Skeletal muscle tissue (tissue), 7 donors: ENCODE measurements around a stretch of chr12.

DNA sequence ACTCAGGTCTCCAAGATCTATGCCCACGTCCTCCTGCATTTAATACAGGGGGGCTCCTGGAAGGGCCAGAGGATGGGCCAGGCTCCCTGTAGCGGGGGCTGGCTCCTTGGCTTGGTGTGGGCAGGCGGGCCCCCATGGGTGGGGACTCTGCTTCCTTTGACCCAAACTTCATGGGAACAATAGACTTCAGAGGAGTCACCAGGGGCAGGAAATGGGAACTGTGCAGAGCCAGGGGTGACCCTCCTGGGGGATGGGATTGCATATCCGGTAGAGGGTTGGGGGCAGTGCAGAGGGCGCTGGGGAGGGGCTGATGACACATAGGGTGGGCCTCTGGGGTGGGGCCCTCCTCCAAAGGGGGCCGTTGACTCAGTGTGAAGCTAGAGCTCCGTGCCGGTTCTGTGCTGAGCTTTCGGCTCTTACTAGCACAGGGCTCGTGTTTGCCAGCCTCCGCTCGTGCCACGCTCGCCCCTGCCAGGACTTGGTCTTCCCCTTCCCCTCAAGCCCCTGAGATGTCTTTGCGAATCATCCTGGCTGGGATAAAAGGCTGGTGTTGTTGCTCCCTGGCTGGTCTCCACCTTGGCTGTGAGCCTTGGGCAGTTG, 4.7 kb downstream of the TEAD4 start:
- PRO-cap, 3 experiments: peak in 2 of 3 experiments; most common plus-strand start position 372 of the sequence (in 1); most common minus-strand start position 181 of the sequence (in 1)
- RAMPAGE, long total RNA: no peak
- RRBS, 2 experiments: 4 to 13% methylated on average over 3 to 5 of the region's 15 CpGs

GRCh38 chr12:2992682-2993113, 33.5 kb downstream of the TEAD4 start:
- PRO-cap, 3 experiments: peak in 1 of 3 experiments; most common plus-strand start chr12:2992996 (in 1); most common minus-strand start chr12:2992869 (in 1)
- RAMPAGE, long total RNA: no peak
- RRBS, 2 experiments: no CpG with 5 or more reads among the region's 8 CpGs

GRCh38 chr12:3032648-3033192, 44.5 kb upstream of the TSPAN9 start:
- PRO-cap, 3 experiments: peak in 1 of 3 experiments; most common plus-strand start chr12:3032800 (in 1); most common minus-strand start chr12:3032801 (in 1)
- RAMPAGE, long total RNA: no peak
- RRBS, 2 experiments: 4 to 21% methylated on average over 3 to 9 of the region's 19 CpGs

DNA sequence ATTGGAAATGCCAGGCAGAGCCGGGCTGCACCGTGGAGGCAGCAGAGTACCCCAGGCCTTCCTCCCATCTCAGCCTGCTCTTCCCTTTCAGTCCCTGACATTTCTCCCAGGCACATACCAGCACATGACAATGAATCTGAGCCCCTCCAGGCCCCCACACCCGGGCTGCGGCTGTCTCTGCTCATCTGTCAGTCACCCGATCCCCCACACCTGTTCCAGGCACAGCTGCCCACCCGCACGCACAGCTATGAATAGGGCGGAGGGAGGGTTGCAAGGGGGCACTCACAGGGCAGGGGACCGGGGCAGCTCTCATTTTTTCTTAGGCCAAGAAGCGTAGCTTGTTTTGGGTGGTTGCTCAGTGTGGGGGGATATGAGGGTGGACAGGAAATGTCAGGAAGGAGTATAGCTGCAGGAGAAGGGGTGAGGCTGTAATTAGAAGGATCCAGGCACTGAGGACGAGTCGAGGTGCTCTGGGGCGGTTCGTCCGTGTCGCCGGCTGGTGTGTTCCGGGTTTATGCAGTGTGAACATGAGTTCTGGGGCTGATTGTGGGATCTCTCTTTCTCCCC, 43.6 kb upstream of the TSPAN9 start:
- PRO-cap, 3 experiments: peak in 1 of 3 experiments; most common plus-strand start position 277 of the sequence (in 1); most common minus-strand start position 106 of the sequence (in 1)
- RAMPAGE, long total RNA: no peak
- RRBS, 2 experiments: 10 to 14% methylated on average over 2 to 5 of the region's 18 CpGs

- PRO-cap, 3 experiments: no peak in any of the 3 experiments
- RAMPAGE, long total RNA: no peak
- RRBS, 2 experiments: no CpG with 5 or more reads among the region's 5 CpGs
These were observed 35.6 kb upstream of the TSPAN9 start for GRCh38 chr12:3041564-3041978.

DNA sequence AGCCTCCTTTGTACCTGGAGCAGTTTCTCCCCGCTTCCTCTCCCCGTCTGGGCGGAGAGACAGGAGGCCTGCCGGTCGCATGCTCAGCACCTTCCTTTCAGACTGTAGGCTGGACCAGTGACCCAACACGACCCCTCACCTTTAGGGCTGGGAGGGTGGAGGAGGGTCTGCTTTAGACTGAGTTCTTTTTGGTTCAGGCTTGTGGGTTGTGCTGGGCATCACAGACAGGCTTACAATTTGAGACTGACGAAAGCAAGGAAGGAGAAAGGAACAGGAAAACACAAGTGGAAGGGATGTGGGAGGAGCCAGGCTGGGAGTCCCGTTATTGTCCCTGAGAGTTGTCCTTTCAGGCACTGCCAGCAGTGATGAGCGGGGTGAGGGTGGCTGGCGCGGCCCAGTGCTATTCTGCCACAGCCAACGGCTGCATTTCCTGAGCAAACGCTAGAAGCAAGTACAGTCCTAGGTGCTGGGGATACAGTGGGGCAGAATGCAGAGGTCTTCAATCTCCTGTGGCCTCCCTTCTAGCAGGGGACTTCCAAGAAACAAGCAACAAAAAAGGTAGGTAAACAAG, 29.3 kb upstream of the TSPAN9 start:
- PRO-cap, 3 experiments: no peak in any of the 3 experiments
- RAMPAGE, long total RNA: no peak
- RRBS, 2 experiments: no CpG with 5 or more reads among the region's 13 CpGs

- PRO-cap, 3 experiments: no peak in any of the 3 experiments
- RAMPAGE, long total RNA: no peak
- RRBS, 2 experiments: 49 to 60% methylated on average over 4 of the region's 23 CpGs
These were observed 20.2 kb downstream of the TSPAN9 start for GRCh38 chr12:3096899-3098344.

DNA sequence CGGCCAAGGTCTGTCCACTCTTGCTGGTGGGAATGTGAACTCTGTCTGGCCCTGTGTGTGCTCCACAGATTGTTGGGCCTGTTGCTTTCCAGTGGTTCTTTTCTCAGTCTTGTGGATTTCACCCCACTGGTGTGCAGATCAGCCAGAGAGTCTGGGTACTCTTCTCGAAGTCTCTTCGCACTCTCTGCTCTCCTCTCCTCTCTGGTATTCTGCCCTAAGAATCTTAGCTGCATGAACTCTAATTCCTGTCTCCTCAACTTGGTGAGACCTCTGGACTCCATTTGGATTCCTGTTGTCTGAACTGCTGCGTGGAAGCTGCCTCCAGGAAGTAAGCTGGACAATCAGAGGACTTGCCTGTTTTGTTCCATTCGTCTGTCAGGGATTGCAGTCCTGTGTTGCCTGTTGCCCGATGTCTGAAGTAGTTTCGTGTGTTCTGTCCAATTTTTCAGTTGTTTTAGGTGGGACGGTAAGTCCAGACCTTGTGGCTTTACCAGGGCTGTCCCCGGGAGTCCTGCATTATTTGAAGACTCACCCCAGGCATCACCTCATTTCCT, 23.0 kb downstream of the TSPAN9 start:
- PRO-cap, 3 experiments: no peak in any of the 3 experiments
- RAMPAGE, long total RNA: no peak
- RRBS, 2 experiments: no CpG with 5 or more reads among the region's 9 CpGs

- PRO-cap, 3 experiments: no peak in any of the 3 experiments
- RAMPAGE, long total RNA: no peak
- RRBS, 2 experiments: no CpG with 5 or more reads among the region's 7 CpGs
These were observed 45.8 kb downstream of the TSPAN9 start for GRCh38 chr12:3122970-3123401.

DNA sequence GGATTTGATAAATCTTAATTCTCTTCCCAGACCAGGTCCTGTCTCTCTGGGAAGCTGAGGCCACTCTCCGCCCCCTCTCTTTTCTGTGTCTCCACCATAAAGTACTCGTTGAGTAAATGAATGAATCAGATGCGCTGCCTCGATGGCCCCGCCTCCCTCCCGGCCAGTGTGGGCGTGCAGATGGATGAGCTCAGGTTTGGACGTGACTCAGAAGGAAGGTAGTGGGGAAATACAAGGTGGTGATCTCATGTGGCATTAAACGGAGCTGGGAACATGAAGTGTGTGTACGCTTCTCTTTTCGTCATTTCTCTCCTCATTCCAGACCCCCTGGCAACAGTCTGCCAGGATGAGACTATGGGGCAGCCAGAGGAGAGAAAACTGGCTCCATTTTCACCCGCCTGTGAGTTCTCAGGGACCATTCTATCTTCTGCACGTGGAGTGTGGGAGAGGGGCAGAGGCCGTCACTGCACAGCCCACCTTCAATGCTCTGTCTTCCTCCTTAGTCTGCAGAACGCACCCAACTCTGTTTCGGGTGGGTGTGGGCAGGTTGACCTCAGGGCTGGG, 91.6 kb downstream of the TSPAN9 start:
- PRO-cap, 3 experiments: no peak in any of the 3 experiments
- RAMPAGE, long total RNA: no peak
- RRBS, 2 experiments: no CpG with 5 or more reads among the region's 16 CpGs

GRCh38 chr12:3202615-3203456, 125.7 kb downstream of the TSPAN9 start:
- PRO-cap, 3 experiments: no peak in any of the 3 experiments
- RAMPAGE, long total RNA: no peak
- RRBS, 2 experiments: no CpG with 5 or more reads among the region's 9 CpGs

DNA sequence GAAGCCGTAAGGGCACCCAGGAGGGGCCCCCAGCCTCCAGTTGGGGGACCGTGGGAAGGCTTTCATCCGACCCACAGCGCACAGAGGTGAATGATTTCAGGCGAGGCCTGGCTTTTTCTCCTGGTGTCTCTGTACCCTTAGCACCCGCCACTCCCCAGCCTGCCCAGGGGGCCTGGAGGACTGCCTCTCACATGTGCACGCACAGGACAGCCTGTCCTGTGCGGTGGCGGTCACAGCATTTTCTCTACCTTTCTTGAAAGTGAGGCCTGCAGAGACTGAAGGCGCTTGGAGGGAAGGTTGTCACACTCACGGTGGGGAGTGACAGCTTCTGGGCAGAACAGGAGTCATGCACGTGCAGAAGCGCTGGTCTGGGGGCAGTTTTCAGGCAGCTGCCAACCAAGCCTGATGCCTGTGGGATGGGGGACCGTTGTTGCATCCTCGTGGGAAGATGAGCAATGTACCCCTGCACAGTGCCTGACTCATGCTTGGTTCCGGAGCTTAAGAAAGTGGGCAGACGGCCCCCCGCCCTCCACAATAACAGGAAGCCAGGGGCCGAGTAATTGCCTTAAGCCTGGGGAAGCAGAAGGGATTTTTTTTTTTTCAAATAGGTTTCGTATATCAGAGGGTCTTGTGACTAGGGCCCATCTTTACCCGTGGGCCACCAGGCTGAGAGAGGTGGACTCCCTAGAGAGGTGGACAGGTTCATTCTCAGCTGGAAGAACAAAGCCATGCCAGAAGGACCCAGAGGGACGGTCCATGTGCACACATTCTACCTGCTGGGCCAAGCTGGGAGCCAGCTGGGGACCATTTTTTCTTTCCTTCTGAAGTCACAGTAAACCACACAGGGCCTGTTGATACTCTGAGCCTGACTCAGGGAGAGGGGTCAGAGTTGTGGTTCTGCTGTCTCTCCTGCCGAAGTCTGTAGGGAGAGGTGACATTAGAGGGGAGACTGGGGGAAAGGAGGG, 148.3 kb downstream of the TSPAN9 start:
- PRO-cap, 3 experiments: no peak in any of the 3 experiments
- RAMPAGE, long total RNA: no peak
- RRBS, 2 experiments: no CpG with 5 or more reads among the region's 23 CpGs

GRCh38 chr12:3230790-3231195, 153.6 kb downstream of the TSPAN9 start:
- PRO-cap, 3 experiments: no peak in any of the 3 experiments
- RAMPAGE, long total RNA: no peak
- RRBS, 2 experiments: no CpG with 5 or more reads among the region's 11 CpGs

DNA sequence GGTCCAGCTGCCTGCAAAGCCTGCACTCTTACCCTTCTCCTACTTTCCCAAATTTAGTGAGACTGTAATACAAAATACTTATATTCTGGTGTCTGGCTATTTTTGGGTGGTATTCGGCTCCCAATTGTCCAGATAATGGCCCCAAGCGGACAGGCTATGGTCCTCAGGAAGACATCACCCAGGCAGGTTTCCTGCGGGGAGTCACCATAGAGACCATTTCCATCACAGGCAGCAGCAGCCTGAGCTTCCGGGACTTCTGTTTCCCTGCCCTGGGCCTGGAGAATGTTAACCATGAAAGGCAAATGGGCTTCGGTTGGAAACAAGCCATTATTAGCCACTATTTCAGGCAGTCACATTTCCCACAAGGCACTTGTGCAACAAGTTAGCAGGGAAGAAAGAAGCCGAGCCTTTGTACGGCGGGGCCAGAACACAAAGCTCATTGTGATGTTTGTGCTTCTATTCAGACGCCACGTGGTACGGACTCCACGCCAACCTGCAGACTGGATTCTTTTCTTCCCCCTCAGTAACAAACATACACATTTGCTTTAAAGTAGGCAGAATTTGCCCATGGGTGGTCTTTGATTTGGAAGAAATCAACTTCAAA, 154.5 kb upstream of the PRMT8 start:
- PRO-cap, 3 experiments: no peak in any of the 3 experiments
- RAMPAGE, long total RNA: no peak
- RRBS, 2 experiments: no CpG with 5 or more reads among the region's 12 CpGs

DNA sequence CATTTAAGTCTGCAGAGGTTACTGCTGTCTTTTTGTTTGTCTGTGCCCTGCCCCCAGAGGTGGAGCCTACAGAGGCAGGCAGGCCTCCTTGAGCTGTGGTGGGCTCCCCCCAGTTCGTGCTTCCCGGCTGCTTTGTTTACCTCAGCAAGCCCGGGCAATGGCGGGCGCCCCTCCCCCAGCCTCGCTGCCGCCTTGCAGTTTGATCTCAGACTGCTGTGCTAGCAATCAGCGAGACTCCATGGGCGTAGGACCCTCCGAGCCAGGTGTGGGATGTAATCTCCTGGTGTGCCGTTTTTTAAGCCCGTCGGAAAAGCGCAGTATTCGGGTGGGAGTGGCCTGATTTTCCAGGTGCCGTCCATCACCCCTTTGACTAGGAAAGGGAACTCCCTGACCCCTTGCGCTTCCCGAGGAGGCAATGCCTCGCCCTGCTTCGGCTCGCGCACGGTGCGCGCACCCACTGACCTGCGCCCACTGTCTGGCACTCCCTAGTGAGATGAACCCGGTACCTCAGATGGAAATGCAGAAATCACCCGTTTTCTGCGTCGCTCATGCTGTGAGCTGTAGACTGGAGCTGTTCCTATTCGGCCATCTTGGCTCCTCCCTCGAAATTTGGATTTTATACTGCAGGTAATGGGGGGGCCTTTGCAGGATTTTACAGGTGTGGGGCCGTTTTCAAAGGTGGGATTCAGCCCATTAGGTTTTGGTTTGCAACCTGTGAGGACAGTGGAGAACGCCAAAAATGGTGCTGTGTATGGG, 93.2 kb upstream of the PRMT8 start:
- PRO-cap, 3 experiments: no peak in any of the 3 experiments
- RAMPAGE, long total RNA: no peak
- RRBS, 2 experiments: no CpG with 5 or more reads among the region's 34 CpGs

- PRO-cap, 3 experiments: no peak in any of the 3 experiments
- RAMPAGE, long total RNA: no peak
- RRBS, 2 experiments: no CpG with 5 or more reads among the region's 10 CpGs
These were observed 58.8 kb upstream of the PRMT8 start for GRCh38 chr12:3431994-3432757.

GRCh38 chr12:3717933-3718642, 34.8 kb downstream of the CRACR2A start:
- PRO-cap, 3 experiments: no peak in any of the 3 experiments
- RAMPAGE, long total RNA: no peak
- RRBS, 2 experiments: no CpG with 5 or more reads among the region's 5 CpGs

- PRO-cap, 3 experiments: no peak in any of the 3 experiments
- RAMPAGE, long total RNA: no peak
- RRBS, 2 experiments: no CpG with 5 or more reads among the region's 9 CpGs
These were observed 5.5 kb downstream of the CRACR2A start for GRCh38 chr12:3747317-3747975.

- PRO-cap, 3 experiments: no peak in any of the 3 experiments
- RAMPAGE, long total RNA: no peak
- RRBS, 2 experiments: no CpG with 5 or more reads among the region's 4 CpGs
These were observed 7.1 kb downstream of the PARP11 start for GRCh38 chr12:3865933-3866732.

DNA sequence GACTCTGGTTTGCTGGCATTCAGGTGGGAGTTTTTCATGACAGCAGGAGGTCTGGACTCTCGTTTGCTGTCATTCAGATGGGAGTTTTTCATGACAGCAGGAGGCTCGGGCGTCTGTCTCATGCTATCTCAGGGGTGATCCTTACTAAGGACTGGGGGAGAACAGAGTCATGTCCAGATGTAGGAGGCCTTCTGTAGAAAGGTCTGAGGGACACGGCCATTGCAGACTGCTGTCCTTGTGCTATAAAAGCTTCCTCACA, 40.2 kb upstream of the PARP11 start:
- PRO-cap, 3 experiments: no peak in any of the 3 experiments
- RAMPAGE, long total RNA: no peak
- RRBS, 2 experiments: no CpG with 5 or more reads among the region's 4 CpGs